Mesenchymal stem cell of Wharton's jelly (primary cell): ENCODE results near the gene ZMYND8.

DNA sequence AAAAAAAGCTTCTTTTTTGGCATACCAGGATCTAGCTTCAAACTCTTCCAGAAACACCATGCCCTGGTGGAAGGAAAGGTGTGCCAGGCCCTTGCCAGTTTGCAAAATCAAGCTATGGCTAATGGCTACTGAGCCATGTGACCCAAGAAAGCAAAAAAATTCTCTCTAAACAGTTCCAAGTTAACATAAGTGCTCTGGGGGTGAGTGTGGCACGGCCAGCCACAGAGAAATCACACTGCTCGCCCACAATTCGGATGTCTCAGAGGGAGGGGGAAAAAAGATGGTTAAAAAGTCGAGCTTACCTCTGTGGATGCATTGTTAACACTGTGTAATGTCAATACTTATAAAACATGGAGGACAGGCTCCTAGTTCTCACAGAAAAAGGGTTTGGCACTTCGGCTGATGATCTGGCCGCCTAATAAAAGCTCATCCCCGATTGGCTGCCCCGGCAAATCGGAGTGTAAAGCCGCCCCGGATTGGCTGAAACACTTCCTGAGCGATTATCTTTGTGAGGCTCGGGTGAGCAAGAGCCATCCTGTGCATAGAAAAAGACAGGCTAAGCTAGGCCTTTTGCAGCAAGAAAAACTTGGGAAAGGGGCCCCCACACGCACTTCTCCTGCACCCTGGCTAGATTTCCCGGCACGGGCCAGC is at the start of gene ZMYND8:
TSS of gene ZMYND8 (minus strand) at position 345 of the 651 bp plus-strand sequence.
- CAGE, long polyA plus RNA = no peak

- CAGE, long polyA plus RNA = no peak
Measured at GRCh38 chr20:47452870-47453845, 48.5 kb upstream of the NCOA3 start.

- CAGE, long polyA plus RNA = no peak
Measured at GRCh38 chr20:47766073-47766549, 19.2 kb downstream of the SULF2 start.

- CAGE, long polyA plus RNA = no peak
Measured at GRCh38 chr20:47973370-47974059, 188.2 kb upstream of the SULF2 start.

GRCh38 chr20:48292619-48293159 is 507.4 kb upstream of the SULF2 start:
- CAGE, long polyA plus RNA = no peak

DNA sequence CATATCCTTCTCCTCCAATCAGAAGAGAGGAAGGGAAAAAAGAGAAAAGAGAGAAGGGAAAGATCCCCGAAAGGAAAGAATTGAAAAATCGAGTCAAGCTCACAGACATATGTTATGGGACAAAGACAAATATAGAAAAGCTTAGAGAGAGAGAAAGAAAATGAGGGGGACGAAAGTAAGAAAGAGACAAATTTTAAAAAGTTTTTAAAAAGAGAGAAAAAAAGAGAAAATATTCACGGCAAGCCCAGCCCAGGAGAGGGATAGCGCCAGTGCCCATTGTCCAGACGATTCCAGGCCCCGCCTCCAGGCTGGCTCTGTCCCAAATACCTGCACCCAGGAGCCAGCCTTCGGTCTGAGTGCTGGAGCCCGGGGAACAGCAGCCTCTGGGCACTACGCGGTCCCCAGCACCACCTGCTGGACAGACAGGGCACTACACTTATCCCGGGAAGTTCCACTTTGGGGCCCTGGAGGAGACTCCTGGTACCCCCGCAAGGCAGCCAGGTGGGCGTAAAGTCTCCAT is 207.0 kb downstream of the PREX1 start:
- CAGE, long polyA plus RNA = no peak

- CAGE, long polyA plus RNA = no peak
Measured at GRCh38 chr20:48645662-48646327, 182.0 kb downstream of the PREX1 start.

GRCh38 chr20:48647415-48648195 is 180.2 kb downstream of the PREX1 start:
- CAGE, long polyA plus RNA = no peak

- CAGE, long polyA plus RNA = no peak
Measured at GRCh38 chr20:48648432-48648999, 179.3 kb downstream of the PREX1 start.

- CAGE, long polyA plus RNA = no peak
Measured at GRCh38 chr20:48649276-48649556, 178.6 kb downstream of the PREX1 start.

- CAGE, long polyA plus RNA = no peak
Measured at GRCh38 chr20:48682355-48683180, 145.2 kb downstream of the PREX1 start.

DNA sequence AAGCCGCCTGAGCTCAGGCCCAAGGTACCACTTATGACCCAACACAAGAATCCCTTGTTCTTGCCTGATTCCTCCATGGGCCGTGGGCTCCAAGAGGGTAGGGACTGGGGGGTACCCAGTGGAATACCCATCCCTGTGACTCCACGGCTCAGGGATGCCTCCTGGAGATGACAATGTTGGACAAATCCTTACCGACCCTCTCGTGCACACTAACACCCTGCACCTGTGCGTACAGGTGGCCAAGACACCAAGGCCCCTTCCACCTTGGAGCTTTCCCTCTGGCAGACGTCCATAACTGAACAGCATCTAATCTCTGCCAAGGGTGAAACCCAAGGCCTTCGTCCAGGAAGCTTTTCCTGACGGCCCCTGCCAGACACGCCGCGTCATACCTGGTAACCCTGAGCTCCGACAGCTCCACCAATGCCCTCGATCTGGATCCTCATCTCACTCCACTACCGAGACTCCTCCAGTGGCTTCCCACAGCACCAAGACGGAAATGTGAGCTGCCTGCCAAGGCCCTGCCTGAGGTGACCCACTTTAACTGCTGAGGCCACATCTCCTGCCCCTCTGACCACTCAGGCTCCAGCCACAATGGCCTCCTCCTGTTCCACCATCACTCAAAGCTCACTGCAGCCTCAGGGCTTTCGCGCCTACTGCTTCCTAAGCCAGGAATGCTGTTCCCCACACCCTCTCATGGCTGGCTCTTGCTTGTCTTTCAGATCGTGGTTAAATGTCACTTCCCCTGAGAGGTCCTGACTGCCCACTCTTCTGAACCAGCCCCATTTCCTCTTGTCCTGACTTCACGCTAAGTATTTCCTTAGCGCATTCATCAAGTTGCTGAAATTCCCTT is 143.3 kb downstream of the PREX1 start:
- CAGE, long polyA plus RNA = no peak

- CAGE, long polyA plus RNA = no peak
Measured at GRCh38 chr20:48702141-48702711, 125.6 kb downstream of the PREX1 start.

DNA sequence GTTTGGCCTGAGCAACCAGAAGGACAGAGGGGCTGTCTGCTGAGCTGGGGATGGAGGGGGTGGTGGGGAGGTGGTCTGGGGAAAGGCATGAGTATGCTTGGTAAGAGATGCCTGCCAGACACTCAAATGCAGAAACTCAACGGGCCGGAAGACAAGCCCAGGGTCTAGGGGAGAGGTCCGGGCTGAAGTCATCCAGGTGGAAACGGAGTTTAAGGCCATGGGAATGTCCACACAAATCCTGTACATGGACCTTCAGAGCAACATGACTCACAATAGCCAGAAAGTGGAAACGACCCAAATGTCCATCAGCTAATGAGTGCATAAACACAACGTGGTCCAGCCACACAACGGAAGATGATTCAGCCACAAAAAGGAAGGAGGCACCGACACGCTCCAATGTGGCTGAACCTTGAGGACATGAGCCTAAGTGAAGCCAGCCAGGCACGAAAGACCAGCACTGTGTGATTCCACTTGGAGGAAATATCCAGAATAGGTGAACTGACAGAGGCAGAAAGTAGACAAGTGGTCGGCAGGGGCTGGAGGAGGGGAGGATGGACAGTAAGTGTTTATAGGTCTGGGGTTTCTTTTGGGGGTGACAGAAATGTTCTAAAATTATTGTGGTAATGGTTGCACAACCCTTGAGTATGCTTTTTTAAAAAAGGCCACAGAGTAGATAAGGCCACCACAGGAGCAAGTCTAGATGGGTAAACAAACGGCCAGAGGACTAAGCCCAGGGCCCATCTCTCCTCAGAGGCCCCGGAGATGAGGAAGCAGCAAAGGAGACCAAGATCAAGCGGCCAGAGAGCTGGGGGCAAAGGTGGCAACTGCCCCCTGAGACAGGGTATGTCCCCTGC is 105.7 kb downstream of the PREX1 start:
- CAGE, long polyA plus RNA = no peak

- CAGE, long polyA plus RNA = no peak
Measured at GRCh38 chr20:48722765-48723239, 105.0 kb downstream of the PREX1 start.

- CAGE, long polyA plus RNA = no peak
Measured at GRCh38 chr20:48796990-48798331, 30.3 kb downstream of the PREX1 start.

GRCh38 chr20:48807228-48807939 is 20.4 kb downstream of the PREX1 start:
- CAGE, long polyA plus RNA = no peak

DNA sequence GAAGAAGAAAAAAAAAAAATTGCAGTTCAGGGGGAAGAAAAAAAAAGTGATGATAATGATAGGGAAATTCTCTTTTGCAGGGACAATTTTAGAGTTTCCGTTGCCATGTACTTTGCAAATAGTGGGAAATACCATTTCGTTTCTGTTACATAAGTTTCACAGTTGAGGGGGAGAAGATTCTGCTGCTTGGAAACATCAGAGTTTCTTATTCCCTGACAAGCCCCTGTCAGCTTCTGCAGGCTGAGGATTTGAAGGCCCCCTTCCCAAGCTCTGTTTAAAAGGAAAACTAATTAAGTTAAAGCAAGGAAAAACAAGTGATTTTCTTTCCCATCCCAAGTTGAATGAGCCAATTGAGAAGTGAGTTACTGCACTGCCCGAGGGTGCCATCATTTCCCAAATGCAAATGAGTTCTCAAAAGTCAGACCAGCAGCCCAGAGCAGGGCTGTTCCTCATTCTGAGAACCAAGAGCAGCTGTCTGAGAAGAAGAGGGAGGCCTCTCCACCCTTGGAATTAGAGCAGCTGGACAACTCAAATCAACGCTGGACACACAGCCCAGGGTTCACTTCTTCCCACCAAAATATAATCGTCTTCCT is 4.4 kb upstream of the PREX1 start:
- CAGE, long polyA plus RNA = no peak

- CAGE, long polyA plus RNA = no peak
Measured at GRCh38 chr20:48851823-48852261, 24.0 kb upstream of the PREX1 start.

DNA sequence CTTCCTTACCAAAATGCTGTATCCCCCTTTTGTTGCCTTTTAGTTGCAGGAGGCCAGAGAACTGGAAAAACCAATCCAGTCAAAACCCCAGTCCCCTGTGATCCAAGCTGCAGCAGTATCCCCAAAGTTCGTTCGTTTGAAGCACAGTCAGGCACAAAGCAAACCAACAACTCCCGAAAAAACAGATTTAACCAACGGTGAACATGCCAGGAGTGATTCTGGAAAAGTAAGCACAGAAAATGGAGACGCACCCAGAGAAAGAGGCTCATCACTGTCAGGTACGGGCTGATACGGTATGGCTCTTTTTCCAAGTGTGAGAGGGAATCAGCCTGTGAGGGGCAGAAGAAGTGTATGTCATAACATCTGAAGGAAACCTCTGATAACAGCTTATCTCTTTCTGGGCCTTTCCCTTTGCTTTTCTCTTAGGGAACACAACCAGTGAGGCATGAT is 32.0 kb downstream of the ARFGEF2 start:
- CAGE, long polyA plus RNA = no peak